Left lung (tissue), 1 donor: ENCODE results near the gene DBX2.

DNA sequence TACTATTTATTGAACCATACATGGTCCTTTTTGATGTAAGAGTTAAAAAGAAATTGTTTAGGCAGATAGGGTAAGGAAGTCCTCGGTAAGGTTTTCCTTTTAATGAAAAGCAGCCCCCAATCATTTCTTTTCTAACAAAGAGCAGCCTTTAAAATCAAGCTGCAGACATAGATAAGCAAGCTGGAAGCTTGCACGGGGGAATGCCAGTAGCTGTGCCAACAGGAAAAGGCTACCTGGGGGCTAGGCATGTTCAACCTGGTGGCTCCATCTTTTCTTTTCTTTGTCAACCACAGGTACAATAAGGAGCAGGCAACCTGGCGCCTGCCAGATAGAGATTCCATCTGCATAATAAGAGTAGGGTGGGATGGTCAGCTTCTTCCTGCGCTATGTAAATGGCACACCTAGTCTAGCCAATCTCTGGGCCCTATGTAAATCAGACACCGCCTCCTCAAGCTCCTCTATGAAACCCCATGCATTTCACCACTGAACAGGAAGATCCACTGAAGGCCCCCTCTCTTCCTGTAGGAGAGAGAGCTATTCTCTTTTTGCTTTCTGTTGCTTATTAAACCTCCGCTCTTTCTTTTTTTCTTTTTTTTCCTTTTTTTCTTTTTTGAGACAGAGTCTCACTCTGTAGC, 87.4 kb upstream of the PKP2 start:
- PRO-cap, result no peak

- PRO-cap, result no peak
Observed at GRCh38 chr12:34022871-34023302, 591 bp downstream of the ALG10 start.

GRCh38 chr12:34030330-34031104, 8.2 kb downstream of the ALG10 start:
- PRO-cap, result no peak

GRCh38 chr12:34032412-34033177, 10.3 kb downstream of the ALG10 start:
- PRO-cap, result no peak

GRCh38 chr12:37547863-37548259, 768.7 kb upstream of the ALG10B start:
- PRO-cap, result no peak

- PRO-cap, result no peak
Observed at GRCh38 chr12:38881817-38882052, 23.7 kb downstream of the CPNE8 start.

- PRO-cap, result bidirectional peak, plus-strand start at chr12:38906915, minus-strand start at chr12:38906765; bidirectional peak, plus-strand start at chr12:38907016, minus-strand start at chr12:38907040
Observed at GRCh38 chr12:38906434-38907273, 1.3 kb upstream of the CPNE8 start.

DNA sequence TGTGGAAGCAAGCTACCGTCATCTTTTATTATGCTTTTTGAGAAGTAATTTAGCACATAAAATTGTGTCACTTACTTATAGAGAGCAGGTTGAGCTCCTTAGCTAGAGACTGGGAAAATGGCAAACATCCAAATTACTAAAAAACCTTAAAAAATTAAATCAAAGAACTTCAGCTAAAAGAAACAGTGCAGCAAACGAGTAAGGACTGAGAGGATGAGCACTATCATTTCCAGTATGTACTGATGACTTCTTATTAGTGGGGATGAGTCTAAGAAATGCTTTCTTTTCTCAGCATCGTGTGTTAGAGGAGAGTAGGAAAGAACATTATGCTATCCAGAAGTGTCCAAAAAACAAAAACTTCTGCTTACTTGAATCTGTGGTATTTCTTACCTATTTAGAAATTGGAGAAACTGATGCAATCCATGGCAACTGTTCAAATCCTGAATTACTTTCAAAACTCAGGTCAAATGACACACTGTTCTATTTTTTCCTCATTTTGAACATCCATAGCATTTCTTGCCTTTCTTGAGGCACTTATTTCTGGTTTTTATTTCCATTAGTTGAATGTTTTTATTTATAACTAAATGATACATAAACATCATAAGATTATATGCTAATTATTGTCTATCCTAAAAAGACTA, 23.7 kb downstream of the ABCD2 start:
- PRO-cap, result no peak

DNA sequence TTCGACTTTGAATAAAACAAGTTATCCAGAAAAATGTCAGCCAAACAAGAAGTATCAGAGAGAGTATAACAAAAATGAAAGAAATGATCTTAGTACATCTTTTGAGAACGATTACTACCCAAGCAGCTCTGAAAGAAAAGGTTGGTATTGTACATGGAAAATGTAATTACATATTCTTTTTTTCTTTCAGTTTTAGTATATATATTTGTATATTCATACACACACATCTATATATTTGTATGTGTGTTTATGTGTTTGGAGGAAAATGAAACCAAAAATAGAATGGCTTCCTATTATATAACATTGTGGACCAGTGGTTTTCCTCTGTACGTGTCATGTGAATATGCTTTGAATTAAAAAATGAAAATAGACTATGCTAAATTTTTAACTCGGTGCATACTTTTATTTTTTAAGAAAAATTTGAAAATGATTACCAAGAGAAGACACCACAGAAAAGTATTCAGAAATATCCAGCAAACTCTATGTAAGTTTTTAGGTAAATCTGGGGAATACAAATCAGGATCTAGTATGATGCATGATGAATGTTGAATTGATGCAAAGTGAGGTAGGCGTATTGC, 57.1 kb downstream of the C12orf40 start:
- PRO-cap, result no peak

DNA sequence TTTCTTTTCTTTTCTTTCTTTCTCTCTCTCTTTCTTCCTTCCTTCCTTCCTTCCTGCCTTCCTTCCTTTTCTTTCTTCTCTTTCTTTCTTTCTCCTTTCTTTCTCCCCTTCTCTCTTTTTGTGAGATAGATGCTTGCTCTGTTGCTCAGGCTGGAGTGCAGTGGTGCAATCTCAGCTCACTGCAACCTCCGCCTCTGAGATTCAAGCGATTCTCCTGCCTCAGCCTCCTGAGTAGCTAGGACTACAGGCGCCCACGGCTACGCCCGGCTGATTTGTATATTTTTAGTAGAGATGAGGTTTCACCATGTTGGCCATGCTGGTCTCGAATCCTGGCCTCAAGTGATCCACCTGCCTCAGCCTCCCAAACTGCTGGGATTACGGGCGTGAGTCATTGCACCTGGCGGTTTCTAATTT, 186.4 kb downstream of the C12orf40 start:
- PRO-cap, result no peak

- PRO-cap, result no peak
Observed at GRCh38 chr12:40033274-40033788, 72.5 kb downstream of the SLC2A13 start.

GRCh38 chr12:40099399-40099942, 6.4 kb downstream of the SLC2A13 start:
- PRO-cap, result no peak

GRCh38 chr12:40474649-40475091, 217.6 kb upstream of the CNTN1 start:
- PRO-cap, result no peak

- PRO-cap, result no peak
Observed at GRCh38 chr12:42105696-42106180, 38.9 kb downstream of the GXYLT1 start.

DNA sequence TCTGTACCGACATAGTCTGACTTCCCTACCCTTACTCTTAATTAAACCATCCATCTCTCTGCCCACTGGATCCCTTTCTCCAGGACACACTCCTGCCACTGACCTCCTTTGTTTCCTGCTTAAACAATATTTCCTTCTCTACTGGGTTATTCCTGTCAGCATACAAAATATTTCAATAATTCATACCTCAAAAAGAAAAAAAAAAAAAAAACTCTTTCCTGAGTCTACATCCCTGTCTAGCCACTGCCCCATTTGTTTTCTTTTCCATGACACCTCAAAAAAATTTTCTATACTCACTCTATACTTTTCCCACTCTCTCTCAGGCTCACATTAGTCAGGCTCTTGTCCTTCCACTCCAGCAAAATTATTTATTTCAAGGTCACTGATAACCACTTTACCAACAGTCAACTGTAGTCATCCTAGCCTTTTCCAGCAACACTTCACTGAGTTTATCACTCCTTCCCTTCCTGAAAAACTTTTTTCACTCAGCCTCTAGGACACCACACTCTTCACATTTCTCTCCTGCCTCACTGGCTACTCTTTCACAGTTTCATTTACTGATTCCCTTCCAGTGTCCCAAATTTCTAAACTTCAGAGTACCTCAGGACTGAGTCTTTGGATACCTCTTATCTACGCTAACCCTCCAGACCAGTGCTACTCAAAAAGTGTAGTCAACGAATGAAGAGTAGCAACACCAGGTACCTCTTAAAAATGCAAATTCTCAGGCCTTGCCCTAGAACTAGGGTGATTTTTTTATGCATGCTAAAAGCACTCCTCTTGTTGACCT, 29.4 kb upstream of the GXYLT1 start:
- PRO-cap, result no peak

GRCh38 chr12:42422162-42422680, 96.3 kb downstream of the PPHLN1 start:
- PRO-cap, result no peak

GRCh38 chr12:42482055-42483311, 107.1 kb downstream of the PRICKLE1 start:
- PRO-cap, result bidirectional peak, plus-strand start at chr12:42483028, minus-strand start at chr12:42482928

DNA sequence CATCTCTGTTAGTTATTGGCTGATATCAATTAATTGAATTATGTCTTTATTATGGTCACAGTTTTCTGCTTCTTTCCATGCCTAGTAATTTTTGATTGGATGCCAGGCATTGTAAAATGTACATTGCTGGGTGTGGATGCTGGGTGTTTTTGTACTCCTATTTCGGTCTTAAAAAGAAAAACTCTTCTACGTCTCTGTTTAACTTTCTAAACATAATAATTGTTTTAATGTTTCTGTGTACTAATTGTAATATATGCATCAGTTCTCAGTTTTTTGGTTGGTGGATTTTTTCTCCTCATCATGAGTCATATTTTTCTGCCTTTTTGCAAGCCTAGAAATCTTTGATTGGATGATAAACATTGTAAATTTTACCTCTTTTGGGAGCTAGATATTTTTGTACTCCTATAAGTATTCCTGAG, 296.2 kb upstream of the PRICKLE1 start:
- PRO-cap, result no peak

DNA sequence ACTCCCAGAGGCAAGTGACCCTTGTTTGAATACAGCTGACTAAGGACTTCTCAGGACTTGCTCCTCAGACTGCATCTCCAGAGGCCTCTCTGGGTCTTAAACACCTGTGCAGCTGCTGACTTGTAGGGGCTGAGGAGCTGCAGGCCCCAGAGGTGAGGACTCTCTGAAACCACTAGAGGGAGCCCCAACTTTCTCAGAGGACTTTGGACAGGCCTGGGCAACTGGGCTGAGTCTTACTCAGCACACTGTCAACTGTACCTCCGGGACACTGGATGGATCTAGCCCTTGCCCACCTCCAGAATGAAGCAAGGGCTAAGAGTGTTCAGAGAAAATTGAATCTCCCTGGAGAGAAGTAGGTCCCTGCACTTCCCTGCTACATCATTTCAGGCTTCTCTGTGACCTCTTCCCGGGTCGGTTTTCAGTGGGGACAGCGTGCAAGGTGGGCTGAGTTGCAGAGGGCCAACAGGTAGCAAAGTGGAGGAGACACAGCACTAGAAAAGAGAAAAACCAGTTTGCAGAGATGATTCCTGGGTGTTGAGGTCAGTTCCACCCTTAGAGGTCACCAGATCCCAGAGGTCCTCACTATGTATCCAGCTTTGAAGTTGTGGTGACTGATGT, 164.6 kb downstream of the TMEM117 start:
- PRO-cap, result no peak

- PRO-cap, result no peak
Observed at GRCh38 chr12:45050737-45051610, at the start of gene DBX2. TSS of gene DBX2 (minus strand) at chr12:45051099.